Measurements from ENCODE around the gene WNT3A.

- PRO-cap = no peak
These were observed 28.8 kb downstream of the ITPKB start for GRCh38 chr1:226709950-226711048.

DNA sequence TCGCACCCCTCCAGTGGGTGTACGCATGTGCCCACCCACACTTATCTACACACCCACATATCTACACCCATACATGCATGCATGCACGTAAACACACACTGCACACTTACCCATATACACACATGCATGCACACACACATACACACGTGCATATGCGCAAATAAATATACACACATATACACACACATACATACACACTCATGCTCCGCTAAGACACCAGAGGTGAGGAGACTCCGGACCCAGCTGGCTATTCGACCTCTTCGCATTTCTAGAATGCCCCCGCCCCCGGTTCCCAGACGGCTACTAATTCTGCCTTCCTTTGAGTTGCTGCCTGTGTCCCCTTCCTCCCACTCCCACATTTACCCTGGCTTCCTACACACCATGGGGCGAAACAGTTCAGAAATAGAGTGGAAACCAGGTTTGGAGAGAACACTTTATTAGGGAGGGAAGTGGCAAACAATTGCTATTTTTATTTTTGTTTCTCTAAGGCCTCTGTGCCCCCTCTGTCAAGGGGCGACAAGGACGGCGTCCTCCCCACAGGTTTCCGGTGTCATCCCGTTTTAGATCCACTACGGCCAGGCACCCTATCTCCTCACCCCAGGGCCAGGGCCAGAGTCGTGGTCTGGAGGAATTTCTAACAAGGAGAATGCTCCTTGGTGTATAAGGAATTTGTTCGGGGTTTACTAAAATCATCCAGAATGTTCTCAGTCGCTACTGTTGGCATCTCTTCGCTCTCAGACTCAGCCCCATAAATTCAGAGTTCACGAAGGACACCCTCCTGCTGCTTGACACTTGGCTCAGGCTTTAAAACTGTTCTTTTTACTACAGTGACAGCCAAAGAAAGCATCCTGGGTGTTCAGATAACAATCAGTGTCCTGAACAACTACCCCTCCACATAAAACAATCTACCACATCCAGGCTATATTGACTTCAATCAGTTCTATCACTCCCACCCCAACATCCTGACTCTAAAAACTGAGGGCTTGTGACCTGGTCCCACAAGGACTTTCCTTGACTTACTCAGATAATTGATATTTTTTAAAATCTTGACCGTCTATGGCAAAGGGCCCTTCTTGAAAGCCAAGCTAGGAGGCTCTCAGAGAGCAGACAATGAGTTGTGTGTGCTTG lies 25.8 kb downstream of the ITPKB start:
- PRO-cap = no peak

- PRO-cap = no peak
These were observed 21.8 kb downstream of the ITPKB start for GRCh38 chr1:226717130-226717760.

- PRO-cap = no peak
These were observed 55.8 kb upstream of the PSEN2 start for GRCh38 chr1:226814649-226814998.

DNA sequence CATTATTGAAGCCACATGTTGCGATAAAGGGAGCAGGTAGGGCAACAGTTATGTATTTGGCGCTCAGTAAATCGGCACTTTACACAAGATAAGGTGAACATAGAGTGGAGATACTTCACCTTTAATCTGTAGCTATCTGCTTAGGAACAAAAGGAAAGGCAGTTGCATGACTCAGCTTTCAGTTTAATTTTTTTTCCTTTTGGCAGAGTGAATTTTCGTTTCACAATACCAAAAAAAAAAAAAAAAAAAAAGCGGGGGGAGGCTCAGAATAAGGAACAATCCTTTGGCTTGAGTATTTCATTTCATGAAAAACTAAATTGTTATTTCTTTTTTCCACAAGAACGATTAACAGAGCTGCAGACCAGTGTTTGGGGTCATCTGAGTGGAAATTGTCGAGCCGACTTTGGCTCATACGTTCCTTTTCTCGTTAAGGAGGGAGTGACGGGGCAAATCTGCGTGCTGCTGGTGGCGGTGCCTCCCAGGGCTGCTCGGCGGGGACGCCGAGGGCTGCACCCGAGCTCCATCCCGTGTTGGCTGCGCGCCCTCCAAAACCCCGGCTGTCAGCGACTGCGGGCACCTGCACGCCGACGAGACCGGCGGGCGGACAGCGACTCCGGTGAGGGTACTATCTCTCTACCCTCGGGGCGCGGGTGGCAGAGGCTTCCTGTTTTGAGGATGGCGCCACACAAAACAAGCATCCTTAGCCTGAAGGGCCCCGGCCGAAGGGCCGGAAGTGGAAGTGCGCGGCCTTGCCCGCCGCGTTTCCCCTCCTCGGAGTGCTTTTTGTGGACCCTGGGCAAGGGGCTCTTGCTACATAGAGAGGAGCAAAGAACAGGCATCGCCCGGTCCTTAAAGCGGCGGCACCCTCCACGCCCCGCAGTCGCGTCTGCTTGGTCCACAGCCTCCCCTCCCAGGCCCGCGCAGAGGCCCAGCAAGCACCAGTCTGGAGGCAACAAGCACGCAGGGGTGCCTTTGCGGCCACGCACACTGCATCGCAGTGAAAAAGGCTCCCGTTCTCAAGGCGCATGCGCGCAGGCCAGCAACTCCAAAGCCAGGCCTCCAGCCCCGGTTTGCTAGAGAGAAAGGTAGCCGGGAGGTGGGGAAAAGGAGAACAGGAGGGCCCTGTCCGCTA lies 752 bp upstream of the COQ8A start:
- PRO-cap = no peak

GRCh38 chr1:226943763-226944608 lies 3.9 kb downstream of the COQ8A start:
- PRO-cap = no peak

- PRO-cap = no peak
These were observed 34.4 kb downstream of the COQ8A start for GRCh38 chr1:226974451-226975009.

- PRO-cap = no peak
These were observed 48.1 kb downstream of the COQ8A start for GRCh38 chr1:226988019-226988694.

GRCh38 chr1:227037088-227038068 lies 97.3 kb downstream of the COQ8A start:
- PRO-cap = no peak

GRCh38 chr1:227073545-227074550 lies 133.8 kb downstream of the COQ8A start:
- PRO-cap = no peak

- PRO-cap = no peak
These were observed 18.5 kb downstream of the CDC42BPA start for GRCh38 chr1:227299720-227300212.

DNA sequence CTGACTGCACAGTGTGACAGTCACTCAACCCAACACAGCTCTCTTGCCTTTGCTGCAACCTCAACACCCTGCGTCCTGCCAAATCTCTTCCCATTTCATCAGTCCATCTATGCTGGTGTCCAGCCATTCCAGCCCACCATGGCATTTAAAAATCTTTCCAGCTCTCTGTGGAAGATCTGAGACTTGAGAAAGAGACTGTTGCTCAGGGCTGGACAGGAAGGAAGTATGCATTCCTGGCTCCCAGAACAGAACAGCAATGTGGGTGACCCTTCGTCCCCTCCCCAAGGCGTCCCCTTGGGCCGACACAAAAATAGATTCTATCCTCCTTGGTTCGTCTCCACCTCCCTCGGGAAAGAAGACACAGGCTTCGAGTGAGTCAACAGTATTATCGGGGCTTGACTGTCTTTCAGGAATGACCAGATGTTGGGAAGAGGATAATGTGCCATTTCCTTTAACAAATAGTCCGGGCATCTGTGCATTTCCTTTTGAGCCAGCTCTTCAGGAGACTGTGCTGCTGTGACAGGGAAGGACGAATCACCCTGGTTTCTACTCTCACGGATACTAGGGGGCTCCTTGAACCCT lies 111.3 kb upstream of the CDC42BPA start:
- PRO-cap = no peak

DNA sequence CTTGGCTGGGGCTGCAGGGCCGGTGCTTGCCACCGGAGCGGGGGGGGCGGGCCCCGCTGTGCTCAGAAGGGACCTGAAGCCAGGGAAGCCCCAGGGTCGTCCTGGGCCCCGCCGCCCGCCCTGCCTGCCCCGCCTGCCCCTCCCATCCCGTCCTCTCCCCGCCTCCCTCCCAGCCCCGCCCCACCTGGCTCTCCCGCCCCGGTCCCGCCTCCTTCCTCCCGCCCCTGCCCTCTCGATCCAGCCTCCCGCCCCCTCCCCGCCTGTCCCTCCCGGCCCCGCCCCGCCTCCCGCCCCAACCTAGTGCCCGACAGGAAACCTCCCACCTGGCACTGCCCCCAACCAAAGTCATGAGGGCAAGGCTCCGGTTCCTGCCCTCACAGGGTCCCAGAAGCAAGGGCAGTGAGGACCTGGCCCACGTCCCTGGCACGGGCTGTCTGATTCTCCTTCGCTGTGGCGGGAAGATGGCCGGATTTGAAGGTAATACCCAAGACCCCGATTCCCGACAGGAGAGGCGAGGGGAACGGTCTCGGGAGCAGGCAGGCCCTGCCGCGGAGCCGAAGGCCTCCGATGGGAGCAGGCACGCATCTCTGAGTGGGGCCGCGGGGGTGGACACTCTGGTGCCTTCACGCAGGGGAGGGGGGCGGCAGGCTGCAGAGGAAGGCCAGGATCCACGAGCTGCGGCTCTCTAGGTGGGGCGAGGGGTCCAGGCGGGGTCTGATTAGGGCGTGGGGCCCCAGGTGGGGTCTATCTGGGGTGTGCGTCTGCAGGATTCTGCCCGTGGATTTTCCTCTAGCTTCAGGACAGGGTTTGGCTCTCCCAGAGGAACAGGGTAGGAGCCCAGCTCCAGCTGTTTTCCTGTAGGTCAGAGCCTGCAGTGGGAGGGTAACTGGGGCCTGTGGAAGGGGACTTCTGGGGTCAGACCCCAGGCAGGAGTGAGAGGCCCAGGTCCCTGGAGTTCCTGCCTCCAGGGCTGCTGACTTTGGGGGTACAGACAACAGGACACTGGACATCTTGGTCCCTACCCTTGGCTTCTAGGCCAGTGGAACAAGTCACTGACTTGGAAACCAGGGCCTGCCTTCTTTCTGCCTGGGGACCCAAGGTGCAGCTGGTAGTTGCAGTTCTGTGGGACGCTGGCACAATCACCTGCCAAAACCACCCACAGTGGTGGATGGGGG lies 6.4 kb downstream of the JMJD4 start:
- PRO-cap = no peak

- PRO-cap = no peak
These were observed 55.1 kb downstream of the WNT9A start for GRCh38 chr1:227892494-227893095.

- PRO-cap = no peak
These were observed 37.7 kb downstream of the WNT9A start for GRCh38 chr1:227910030-227910373.

GRCh38 chr1:228001762-228002115 lies 5.1 kb upstream of the WNT3A start:
- PRO-cap = no peak

DNA sequence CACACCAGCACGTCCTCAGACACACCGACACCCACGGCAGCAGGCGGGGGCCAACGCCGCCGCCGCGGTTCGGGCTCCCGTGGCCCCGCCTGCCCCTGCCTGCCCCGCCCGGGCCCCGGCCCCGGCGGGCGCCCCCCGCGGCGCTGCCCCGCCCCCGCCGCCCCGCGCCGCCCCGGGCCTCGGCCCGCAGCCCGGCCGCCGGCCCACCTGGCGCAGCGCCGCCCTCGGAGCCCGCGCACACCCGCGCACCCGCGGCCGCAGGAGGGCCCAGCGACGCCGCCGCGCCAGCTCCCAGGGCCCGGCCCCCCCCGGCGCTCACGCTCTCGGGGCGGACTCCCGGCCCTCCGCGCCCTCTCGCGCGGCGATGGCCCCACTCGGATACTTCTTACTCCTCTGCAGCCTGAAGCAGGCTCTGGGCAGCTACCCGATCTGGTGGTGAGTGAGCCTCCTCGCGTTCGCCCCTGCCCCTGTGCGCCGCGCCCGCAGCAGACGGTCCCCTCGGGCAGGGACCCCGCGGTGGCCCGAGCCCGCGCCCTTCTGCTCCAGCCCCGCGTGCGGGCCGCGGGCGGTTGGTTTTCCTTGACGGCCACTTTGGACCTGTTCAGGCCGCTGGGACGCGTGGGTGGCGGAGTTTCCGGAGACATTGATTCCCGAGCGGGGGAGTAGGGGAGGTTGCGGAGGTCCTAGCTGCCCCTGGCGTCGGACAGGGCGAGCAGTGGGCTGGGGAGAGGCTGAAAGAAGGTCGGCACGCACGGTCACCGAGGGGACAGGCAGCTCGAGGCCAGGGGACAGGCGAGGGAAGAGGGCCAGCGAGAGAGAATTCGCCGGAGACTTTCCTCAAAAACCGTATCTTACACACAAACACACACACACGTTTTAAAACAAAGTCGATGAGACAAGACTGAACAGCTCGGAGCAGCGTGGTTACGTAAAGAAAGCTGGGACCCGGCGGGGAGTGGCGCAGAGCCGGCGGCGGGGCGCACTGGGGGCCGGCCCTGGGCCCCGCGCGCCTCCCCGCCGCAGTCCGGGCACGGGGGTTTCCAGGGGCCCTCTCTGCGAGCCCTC lies at the start of gene WNT3A:
Gene WNT3A, plus strand, starts transcription at position 234 of the 1,065 bp plus-strand sequence.
- PRO-cap = no peak

DNA sequence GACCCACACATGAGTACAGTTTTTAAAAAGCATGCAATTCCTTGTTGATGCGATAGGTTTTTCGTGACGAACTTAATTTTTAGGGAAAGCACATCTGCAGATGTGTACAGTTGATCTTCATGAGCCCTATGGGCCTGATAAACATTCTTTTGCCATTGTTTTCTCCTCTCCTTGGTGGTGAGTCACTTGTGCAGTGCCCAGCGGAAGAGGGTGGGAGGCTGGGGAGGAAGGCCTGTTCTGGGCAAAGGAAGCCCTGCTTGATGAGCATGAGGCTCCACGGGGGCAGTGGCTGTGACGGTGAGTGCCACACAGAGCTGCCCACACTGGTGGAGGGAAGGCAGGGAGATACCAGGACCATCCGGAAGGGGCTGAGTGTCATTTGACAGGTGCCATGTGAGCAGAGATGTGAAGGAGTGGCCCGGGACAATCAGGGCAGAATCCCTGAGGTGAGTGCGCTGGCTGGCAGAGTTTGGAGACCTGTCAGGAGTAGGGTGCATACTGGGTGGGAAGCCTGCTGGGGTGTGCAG lies 5.4 kb downstream of the ARF1 start:
- PRO-cap = no peak

DNA sequence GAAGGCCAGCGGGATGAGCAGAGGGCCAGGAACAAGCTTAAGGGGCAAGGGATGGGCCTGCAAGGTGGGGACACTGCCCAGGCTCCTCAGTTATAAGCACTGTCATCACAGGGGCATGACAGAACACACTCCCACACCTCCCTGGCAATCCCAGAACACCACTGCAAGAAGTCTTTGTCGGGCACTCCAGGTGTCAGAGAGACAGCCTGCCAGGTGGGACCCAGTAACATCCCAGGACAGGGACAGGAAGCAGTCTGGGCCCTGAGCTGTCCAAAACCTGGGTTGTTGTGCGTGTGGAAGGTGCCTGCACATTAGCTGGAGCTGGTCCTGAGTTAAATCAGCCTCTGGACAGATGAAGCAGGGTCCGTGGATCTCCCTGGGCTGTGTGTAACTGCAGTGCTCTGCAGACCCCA lies 2.7 kb upstream of the C1orf35 start:
- PRO-cap = no peak

DNA sequence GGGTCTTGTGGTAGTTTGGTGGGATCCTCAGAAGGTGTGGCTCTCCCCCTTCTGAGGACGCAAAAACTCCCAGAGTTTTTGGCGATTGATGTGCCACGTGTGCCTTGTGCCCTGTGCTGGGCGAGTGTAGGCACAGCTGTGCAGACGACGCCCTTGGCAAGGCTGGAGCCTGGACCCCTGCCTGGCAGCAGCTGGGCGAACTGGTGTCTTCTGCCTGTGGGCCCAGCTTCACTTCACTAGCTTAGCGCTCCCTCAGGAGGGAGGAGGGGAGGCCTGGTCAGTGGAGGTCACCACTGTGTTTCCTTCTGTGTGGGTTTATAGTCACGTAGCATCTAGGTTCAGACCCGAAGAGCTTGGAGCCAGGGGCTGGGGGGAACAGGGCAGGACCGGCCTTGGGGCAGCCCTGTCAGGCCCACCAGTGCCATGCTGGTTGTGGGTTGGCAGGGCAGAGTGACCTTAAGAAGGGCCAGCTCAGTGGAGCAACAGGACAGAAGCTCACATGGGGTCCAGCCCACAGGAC lies 2.8 kb downstream of the GUK1 start:
- PRO-cap = no peak

Measured in mesothelial cell of epicardium (in vitro differentiated cells).